Heart (tissue), 3 donors: Measurements from ENCODE around the gene PSPH.

DNA sequence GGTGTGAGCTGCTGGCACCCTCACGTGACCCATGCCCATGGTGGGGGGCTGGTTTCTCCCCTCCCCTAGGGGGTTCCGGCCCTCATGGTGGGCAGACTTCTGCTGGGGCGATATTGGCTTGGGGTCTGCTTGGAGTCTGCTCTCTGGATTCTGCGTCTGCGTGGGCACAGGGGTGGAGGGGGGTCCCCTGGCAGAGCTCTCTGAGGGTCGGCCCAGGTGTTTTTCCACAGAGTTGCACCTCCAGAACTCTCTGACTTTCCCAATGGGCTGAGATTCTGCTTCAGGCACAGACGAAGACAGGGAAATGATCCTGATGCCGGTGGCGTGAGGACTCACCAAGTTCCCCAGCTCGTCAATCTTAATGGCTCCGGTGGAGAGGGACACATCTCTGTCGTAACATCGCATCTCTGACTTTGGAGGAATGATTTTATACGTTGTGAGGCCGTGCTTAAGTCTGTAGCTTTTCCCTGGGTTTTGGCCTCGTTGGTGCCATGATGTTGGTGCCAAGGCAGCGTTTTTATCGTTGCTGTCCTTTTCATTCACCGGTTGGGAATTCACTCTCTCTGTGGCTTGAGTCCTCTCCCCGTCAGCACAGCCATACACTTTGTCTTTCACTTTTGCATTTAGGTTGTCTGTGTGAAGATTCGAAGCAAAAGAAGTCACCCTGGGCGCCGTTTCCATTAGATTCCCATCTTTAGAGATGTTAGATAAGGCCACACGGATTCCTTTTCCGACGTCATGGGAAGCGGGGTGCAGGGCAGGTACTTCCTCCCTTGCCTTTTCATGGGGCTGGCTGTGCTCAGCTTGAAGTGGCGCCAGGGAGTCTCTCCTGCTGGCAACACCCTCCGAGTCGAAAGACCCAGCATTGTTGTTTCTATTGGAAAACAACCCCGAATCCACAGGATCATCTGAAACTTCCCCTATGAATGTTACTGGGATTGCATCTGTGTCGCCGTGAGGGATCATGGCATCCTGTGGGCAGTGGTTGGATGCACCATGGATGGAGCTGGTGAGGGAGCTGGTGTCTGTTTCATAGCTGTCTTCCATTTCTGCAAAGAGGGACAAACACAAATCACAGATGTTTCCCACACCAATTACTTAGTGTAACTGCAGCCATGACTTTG lies 246.2 kb upstream of the GRB10 start:
- RAMPAGE, long total RNA, 2 experiments = no peak in any of the 2 experiments

- RAMPAGE, long total RNA, 2 experiments = no peak in any of the 2 experiments
Observed at GRCh38 chr7:51127306-51128094, 189.1 kb downstream of the COBL start.

DNA sequence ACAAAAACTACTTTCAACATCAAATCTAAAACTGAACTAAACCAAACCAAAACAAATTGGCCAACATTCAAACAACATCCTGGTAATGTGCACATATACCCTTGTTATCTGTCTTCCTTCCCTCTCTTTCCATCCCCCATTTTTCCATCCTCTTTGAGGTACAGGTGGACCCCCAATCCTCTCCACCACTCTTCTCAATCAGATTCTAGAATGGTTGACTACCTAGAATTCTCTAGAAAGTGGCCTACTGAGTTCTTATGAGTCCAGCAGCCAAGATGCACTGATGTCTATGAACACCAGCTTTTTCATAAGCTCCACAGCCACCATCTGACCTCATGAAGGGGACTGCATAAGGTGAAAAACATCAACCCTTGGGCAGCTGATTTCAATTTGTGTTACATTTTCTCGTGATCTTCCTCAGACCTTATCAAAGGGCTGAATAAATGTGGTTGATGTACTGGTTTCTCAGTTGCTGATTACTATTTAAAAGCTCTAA lies 62.1 kb downstream of the COBL start:
- RAMPAGE, long total RNA, 2 experiments = no peak in any of the 2 experiments

DNA sequence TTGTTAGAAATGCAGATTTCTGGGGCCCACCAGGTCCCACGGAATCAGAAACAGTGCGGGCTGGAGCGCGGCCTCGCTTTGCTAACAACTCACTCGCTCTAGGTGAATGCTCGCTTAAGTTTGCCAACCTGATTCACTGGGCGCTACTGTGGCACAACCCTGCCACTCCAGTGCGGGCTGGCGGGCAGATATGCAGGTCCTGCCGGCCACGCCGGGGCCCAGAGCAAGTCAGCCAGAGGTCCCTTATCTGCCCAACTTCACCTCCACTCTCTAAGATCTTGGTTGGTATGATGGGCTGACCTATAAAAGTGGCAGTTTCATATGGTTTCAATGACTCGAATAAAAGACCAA lies 698 bp upstream of the COBL start:
- RAMPAGE, long total RNA, 2 experiments = no peak in any of the 2 experiments

GRCh38 chr7:53418425-53419151 lies 383.2 kb downstream of the POM121L12 start:
- RAMPAGE, long total RNA, 2 experiments = no peak in any of the 2 experiments

DNA sequence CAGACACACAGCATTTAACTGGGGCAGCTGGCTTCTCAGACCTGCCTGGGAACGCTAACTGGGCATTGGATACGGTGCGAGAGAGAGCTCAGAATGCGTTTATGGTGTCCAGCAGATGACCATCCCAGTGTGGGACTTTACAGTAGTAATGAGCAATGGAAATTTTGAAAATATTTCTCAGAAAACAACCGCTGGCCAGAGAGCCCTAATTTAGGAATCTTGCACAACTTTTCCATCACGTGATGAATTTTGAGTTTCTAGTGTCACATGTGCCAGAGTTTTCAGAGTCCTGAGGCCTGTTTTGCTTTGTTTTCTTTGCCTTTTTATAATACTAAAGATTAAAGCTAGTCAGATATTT lies 78.2 kb upstream of the SEC61G start:
- RAMPAGE, long total RNA, 2 experiments = no peak in any of the 2 experiments

- RAMPAGE, long total RNA, 2 experiments = no peak in any of the 2 experiments
Observed at GRCh38 chr7:55018088-55018332, 807 bp upstream of the EGFR start.

DNA sequence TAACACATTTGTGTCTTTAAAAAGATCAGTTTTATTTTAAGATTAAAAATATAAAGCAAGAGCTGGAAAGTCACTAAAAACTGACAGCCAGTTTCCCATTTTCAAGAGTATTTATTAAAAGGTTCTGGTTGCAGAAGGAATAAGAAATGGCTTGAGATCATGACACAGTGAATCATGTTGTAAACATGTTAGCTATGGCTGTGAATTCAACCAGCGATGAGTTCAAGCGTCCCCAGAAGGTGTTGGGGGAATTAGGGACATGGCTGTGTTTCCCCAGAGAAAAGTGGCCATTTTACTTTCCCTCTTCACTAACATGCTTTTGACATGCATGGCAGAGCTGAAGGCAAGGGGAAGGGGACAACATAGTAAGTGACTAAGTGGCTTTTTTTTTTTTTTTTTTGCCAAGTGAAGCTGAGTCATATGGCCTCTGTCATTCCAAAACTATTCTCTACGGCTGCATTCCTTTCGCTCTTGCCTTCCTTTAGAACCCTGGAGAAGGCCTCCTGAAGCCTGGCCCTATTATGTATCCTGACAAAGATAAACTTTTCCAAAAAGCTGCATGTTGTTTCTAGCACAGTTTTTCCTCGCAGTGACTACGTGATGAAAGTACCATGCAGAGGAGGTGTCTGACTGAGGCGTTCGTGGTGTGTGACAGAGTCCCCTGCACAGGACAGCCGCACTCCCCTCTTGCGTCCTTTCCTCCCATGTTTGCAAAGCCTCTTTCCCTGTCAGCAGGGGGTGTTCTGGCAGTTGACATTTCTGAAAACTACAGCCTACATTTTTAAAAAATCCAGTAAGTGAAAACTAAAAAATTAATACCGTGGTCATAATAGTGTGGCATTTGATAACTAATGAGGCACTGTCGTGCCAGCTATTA lies 46.9 kb downstream of the EGFR start:
- RAMPAGE, long total RNA, 2 experiments = no peak in any of the 2 experiments

GRCh38 chr7:55070166-55070769 lies 51.5 kb downstream of the EGFR start:
- RAMPAGE, long total RNA, 2 experiments = no peak in any of the 2 experiments

- RAMPAGE, long total RNA, 2 experiments = no peak in any of the 2 experiments
Observed at GRCh38 chr7:55201992-55202826, 162.9 kb upstream of the LANCL2 start.

DNA sequence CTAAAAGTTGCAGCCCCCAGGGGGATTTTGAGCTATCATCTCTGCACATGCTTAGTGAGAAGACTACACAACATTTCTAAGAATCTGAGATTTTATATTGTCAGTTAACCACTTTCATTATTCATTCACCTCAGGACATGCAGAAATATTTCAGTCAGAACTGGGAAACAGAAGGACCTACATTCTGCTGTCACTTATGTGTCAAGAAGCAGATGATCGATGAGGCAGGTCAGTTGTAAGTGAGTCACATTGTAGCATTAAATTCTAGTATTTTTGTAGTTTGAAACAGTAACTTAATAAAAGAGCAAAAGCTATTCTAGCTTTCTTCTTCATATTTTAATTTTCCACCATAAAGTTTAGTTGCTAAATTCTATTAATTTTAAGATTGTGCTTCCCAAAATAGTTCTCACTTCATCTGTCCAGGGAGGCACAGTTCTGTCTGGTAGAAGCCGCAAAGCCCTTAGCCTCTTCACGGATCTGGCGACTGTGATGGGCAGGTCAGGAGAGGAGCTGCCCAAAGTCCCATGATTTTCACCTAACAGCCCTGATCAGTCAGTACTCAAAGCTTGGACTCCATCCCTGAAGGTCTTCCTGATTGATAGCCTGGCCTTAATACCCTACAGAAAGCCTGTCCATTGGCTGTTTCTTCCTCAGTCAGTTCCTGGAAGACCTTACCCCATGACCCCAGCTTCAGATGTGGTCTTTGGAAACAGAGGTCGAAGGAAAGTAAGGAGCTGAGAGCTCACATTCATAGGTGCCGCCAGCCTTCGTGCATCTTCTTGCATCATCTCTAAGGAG lies 157.2 kb upstream of the LANCL2 start:
- RAMPAGE, long total RNA, 2 experiments = no peak in any of the 2 experiments

GRCh38 chr7:55526622-55527285 lies 45.5 kb downstream of the VOPP1 start:
- RAMPAGE, long total RNA, 2 experiments = no peak in any of the 2 experiments

DNA sequence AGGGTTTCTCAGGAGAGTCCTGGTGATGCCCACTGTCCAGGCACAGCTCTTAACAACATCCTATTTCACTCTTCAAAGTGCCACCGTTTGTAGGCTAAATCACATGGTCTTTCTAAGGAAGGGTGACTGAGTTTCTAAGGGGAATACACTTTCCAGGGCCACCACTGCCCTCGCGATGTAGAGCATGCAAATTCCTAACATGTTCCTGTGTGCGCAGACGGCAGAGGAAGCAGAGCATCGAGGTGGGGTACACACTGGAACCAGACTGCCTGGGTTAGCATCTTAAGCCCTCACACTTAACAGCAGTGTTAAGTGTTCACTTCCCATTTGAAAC lies 3.1 kb downstream of the VOPP1 start:
- RAMPAGE, long total RNA, 2 experiments = no peak in any of the 2 experiments

GRCh38 chr7:55774614-55775344 lies 87.8 kb downstream of the SEPTIN14 start:
- RAMPAGE, long total RNA, 2 experiments = no peak in any of the 2 experiments

- RAMPAGE, long total RNA, 2 experiments = no peak in any of the 2 experiments
Observed at GRCh38 chr7:55965852-55966365, 1.5 kb downstream of the NIPSNAP2 start.

DNA sequence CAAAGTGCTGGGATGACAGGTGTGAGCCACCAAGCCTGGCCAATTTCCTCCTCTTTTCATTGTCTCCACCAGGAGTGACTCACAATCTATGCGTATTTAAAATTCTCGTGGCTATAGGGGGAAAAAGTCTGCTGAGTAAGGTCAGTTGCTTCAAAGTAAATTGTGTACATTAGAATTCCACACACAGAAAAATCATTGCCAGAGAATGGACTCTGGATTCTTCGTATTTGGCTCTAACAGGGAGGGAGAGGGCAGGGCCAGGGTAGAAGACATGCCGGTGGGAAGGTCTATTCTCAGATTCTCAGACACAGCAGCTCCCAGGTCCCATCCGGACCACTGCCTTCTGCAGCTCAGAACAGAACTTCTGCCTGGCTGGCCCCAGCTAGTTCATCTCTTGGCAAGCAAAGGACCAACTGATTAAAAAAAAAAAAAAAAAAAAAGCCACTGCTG lies 22.1 kb downstream of the PSPH start:
- RAMPAGE, long total RNA, 2 experiments = no peak in any of the 2 experiments

GRCh38 chr7:56050899-56051632 lies at the start of gene PSPH:
PSPH (minus strand) TSS chr7:56051444.
- RAMPAGE, long total RNA, 2 experiments = no peak in any of the 2 experiments

GRCh38 chr7:56101259-56101883 lies 4.9 kb downstream of the CHCHD2 start:
- RAMPAGE, long total RNA, 2 experiments = no peak in any of the 2 experiments

DNA sequence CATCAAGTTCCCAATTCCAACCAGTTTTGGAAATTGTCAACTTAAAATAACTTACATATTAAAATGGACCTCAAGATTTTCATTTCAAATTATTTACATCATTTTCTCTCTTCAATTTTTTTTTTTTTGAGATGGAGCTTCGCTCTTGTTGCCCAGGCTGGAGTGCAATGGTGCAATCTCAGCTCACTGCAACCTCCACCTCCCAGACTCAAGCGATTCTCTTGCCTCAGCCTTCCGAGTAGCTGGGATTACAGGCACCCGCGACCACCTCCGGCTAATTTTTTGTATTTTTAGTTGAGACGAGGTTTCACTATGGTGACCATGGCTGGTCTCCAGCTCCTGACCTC lies 1.8 kb downstream of the CHCHD2 start:
- RAMPAGE, long total RNA, 2 experiments = no peak in any of the 2 experiments

DNA sequence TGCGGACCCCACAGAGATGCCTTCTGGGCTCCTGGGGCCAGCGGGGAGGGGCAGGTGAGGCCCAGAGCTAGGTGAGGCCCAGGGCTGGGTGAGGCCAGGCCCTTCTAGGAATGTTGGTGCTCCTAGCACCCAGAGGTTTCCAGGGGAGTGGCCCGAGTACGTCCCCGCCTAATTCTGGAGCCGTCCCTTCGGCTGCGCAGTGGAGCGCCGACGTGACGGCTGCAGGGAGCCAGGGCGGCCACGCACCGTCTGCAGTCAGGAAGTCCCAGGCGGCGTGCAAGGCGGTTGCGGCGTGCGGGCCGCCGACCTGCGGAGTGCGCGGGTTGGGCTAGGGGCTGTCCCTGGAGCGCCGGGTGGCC lies 58.3 kb upstream of the NUPR2 start:
- RAMPAGE, long total RNA, 2 experiments = no peak in any of the 2 experiments